Melanocyte of skin (primary cell): ENCODE measurements around a stretch of chr11.

DNA sequence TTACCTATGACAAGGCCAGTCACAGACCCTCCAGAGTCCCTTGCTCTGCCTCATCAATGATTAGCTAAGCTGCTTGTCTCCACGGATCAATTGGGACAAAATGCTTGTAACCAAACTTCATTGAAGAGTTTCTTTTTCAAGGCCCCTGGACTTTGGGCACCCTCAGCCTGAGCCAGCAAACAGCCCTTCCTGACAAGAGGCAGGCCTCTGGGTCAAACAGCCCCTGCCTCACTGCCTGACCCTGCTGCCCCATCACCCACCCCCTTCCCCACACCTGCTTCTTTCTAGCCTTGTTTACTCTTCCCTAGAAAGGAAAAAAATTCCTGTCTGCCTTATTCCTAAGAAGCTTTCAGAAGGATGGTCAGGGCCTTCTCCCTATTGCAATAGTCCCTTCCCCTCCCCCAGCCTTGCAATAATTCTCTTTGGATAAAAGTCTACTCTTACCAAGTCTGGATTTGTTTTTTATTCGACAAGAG lies 26.4 kb upstream of the CDON start:
- CAGE, long polyA plus RNA, 2 experiments, result no peak in any of the 2 experiments

- CAGE, long polyA plus RNA, 2 experiments, result no peak in any of the 2 experiments
Observed at GRCh38 chr11:126336478-126337063, 18.9 kb upstream of the ST3GAL4 start.

- CAGE, long polyA plus RNA, 2 experiments, result no peak in any of the 2 experiments
Observed at GRCh38 chr11:126365888-126366839, 10.7 kb downstream of the ST3GAL4 start.

- CAGE, long polyA plus RNA, 2 experiments, result no peak in any of the 2 experiments
Observed at GRCh38 chr11:126384368-126384869, 28.9 kb downstream of the ST3GAL4 start.

DNA sequence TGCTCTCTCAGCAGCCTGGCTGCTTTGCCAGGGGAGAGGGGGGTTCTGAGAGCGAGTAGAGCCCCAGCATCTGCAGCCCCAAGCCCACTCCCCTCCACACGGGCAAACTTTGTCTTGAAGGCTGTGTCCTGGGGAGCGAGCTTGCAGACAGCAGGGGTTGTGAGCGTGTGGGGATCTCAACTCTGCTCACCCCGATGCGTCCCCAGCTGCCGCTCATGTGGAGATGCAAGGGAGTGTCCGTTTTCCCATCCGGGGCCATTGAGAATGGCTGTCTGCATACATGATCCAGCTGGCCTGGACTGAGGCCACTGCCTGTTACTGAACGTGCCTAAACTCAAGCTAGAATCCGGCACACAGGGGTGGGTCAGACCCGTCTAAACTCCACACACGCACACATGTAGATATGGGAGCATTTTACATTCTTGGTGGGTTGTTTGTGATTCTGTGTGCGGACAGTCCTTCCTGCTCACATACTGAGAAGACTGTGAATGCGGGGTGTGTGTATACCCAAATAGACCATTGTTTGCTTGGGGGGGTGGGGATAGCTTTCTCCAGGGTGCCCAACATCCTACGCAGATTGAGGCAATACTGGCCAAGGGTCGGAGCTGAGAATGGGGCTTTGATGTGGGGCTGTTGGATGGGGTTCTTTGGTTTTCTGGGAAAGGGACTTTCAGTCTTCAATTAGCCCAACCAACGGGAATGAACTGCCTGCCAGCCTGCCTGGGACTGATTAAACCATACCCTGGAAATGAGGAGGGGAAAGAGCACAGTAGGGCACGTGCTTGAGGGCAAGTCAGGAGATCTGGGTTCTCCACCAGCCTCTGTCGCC lies 60.3 kb downstream of the ST3GAL4 start:
- CAGE, long polyA plus RNA, 2 experiments, result no peak in any of the 2 experiments

DNA sequence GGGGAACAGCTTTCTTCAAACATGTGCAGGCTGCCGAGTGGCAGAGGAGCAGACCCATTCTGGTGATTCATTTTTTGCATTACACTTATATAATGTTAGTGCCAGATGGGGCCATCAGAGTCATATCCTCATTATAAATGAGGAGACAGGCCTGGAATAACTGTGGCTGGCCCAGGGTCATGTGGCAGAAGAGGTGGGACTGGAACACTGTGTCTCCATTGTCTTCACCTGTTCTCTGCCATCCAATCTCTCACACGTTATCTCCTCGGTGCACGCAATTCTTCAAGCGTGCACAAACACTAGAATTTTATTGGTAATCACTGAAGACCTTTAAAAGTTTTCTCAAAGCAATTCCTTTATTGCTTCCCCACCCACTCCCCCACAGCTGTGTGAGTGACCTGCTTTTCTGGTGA lies 75.1 kb downstream of the ST3GAL4 start:
- CAGE, long polyA plus RNA, 2 experiments, result no peak in any of the 2 experiments

DNA sequence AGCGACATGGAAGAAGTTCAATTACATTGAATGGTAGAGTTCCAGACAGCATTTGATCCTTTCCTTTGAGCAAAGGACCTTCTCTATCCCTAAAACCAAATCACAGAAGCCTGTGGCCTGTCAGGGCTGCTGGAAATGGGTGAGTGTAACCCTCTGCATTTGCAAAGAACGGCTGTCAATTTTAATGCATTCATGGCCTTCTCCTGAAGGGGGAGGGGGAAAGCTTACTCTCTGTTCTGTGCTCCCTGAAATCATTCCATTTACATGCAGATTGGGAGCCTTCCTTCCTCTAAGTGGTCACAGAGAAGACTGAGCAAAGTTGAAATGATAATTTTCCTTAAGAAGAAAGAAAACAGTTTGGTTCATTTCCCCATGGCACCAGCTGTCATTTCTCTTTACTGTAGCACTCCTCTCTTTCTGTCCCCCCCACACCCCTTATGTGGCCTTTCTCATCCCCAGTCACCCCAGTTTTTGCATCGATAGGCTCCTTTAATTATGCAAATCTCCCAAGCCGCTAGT lies 109.3 kb upstream of the KIRREL3 start:
- CAGE, long polyA plus RNA, 2 experiments, result no peak in any of the 2 experiments

DNA sequence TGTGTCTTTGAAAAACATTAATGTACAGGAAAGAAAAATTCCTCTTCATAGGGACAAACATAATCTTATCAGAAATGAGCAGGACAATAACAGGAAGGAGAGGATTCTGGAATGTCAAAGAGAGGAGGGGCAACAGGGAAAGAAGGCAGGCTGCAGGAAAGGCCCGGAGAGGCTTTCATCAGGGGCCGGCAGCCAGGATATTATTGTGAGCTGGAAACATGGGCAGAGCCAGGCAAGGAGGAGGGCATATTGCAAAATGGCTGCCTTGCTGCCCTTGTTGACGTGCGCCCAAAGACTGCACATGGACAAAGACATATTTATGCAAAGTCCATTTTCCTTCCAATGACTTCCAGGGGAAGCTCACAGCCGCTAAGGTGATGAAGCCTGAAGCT lies 433.7 kb downstream of the ETS1 start:
- CAGE, long polyA plus RNA, 2 experiments, result no peak in any of the 2 experiments

DNA sequence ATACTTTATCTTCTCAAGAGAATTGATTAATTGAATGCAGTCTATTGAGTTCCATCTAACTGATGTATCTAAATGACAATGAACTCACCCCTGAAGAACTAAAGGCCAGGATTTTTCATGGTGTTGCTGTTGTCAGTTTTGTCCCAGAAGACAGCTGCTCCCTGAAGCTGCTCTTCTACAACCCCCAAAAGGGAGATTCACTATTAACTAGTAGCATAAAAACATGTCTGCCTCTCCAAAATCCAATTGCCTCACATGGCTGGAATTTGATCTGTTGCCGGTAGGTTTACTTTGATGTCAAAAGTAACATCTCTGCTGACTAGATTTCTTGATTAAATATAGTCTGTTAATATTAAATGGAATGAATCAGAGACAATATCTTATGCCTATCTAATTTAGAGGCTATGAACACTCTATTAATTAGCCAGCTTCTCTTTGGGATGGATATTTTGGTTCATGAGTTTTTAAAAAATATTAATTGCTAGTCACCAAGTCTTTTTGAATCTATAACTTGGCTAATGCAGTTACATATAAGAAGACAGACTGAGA lies 425.4 kb downstream of the ETS1 start:
- CAGE, long polyA plus RNA, 2 experiments, result no peak in any of the 2 experiments

GRCh38 chr11:128195090-128195552 lies 392.2 kb downstream of the ETS1 start:
- CAGE, long polyA plus RNA, 2 experiments, result no peak in any of the 2 experiments

DNA sequence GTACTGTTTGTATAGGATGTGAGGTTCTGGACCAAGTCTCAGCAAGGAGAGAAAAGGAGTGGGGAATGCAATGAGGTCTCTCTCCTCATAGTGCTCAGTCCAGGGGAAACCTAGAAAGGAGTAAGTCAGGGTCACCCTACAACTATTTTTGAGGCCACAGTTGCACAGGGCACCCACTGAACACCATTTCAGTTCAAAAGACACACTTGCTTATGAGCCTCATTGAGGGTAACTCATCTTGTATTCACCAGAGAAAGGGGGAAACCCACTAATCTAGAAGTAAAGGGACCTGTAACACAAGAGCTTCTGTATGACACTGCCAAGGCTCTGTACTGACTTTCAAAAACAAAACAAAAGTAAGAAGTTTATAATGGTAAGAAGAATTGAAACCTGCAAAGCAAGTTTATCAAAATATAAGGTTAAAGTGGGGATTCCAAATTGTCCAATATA lies 275.4 kb downstream of the ETS1 start:
- CAGE, long polyA plus RNA, 2 experiments, result no peak in any of the 2 experiments

DNA sequence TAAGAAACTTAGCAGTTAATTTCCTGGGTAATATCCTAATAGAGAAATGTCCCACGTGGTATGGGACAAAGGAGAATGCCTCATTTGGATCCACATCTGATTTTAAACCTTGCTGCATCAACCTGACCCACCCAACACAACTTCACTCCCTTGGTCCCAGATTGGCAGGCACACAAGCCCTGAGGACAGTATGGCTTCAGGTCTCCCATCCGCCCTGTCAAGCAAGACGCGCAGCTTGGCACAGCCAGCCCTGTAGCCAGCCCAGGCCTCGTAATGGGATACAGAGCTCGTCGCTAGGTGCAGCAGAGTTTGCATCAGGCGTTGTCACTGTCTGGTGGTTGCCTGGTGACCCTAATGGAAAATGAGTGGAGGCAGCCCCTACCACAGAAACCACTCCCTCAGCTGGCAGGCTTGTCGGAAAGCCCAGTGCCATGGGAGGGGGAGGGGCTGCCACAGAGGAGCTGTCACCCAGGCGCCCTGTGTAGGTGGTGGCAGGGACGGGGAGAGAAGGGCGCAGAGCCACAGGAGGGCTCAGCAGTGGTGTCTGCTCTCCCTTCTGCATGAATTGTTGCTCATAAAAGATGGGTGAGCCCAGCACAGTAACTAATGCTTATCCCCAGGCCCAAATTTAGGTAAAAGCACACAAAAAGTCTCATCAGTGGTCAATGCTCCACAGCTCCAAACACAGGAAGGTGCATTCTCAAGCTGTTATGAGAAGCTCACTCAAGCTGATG lies 164.8 kb downstream of the ETS1 start:
- CAGE, long polyA plus RNA, 2 experiments, result no peak in any of the 2 experiments

GRCh38 chr11:128437117-128437713 lies 150.1 kb downstream of the ETS1 start:
- CAGE, long polyA plus RNA, 2 experiments, result no peak in any of the 2 experiments

- CAGE, long polyA plus RNA, 2 experiments, result no peak in any of the 2 experiments
Observed at GRCh38 chr11:128453390-128454014, 133.9 kb downstream of the ETS1 start.

GRCh38 chr11:128471996-128472596 lies 115.3 kb downstream of the ETS1 start:
- CAGE, long polyA plus RNA, 2 experiments, result no peak in any of the 2 experiments

DNA sequence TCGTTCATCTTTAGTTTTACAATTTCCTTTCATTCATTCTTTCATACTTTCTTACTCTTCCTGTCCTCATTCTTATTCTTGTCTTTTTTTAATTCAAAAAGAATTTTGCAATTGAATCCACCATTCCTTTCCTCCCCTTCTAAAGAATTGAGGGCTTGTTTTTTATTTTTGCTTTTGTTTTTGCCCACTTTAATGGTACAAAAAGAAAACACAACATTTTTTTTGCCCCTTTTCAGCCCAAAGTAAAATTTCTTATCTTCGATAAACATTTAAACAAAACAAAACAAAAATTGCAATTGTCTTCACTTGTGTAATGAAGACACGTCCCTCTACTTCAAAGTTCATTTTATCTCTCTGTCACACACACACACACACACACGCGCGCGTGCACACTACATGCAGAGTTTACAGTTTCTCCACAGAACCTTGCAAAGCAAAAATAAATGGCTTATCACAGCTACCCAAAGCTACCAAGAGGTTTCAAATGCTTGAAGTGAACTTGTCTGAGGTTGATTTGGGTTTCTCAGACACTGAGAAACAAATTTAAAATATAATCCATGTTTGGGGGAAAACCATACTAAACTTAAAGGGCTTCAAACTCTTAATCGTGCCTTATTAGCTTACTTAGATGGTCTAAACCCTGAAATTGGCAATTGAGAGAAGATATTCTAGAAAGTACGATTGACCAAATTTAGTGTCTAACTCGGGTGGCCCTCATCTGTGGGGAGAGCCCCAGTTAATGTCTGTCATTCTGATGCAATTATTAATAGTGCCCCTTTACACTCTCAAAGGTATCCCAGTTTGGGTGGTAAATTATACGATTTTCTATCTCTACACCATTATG lies 72.2 kb downstream of the ETS1 start:
- CAGE, long polyA plus RNA, 2 experiments, result no peak in any of the 2 experiments

GRCh38 chr11:128515739-128516257 lies 71.6 kb downstream of the ETS1 start:
- CAGE, long polyA plus RNA, 2 experiments, result no peak in any of the 2 experiments

DNA sequence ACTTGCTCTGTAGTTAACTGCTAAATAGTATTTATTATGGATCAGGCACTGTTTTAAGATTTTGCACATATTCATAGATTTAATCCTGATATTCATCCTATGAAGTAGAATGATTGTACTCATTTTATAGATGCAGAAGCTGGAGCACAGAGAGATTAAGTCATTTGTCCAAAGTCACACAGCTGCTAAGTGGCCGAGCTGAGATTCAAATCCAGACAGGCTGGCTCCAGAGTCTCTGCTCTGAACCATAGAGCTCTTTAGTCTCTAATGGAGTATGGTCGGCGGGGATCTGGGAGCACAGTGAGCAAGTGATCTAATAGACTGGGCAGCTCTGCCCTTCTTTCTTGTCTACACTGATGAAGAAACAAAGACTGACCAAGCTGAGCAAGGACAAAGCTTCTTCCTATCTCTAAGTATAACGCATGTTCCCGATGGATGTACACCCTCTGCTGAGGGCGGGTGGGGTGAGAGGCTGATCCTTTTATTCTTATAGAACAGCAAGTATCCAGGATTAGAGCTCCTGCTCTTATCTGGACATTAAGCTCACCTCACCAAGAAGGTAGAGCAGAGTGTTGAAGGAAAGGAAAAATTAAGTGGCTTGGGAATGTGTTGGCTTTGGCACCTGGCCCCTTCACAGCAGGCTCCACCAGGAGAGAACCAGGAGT lies 68.8 kb downstream of the ETS1 start:
- CAGE, long polyA plus RNA, 2 experiments, result no peak in any of the 2 experiments

DNA sequence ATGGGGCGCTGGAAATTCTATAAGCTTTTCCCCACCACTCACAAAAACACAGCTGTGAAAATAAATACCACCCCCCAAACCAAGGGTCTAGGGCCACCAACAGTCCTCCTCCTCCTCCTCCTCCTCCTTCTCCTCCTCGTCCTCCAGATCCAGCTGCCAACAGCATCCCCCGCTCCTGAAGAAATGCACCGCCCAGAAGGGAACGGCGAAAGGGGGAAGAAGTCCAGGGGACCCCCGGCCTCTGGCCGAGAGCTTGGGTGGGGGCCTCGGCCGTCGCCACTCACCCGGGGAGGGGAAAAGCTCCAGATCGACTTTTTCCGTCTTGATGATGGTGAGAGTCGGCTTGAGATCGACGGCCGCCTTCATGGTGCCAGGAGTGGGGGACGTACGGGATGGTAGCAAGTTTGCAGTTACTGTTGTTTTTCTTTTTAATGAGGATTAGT lies 65.7 kb downstream of the ETS1 start:
- CAGE, long polyA plus RNA, 2 experiments, result no peak in any of the 2 experiments

- CAGE, long polyA plus RNA, 2 experiments, result no peak in any of the 2 experiments
Observed at GRCh38 chr11:128525382-128525871, 61.9 kb downstream of the ETS1 start.